Right atrium auricular region (tissue), 2 donors: Measurements from ENCODE around the genes BCAN, NTRK1, PYHIN1 and AIM2.

- PRO-cap, result bidirectional peak, plus-strand start at chr1:156503086, minus-strand start at chr1:156502952; bidirectional peak, plus-strand start at chr1:156503586, minus-strand start at chr1:156503441
- RAMPAGE, long total RNA, 2 experiments, result no peak in any of the 2 experiments
Observed at GRCh38 chr1:156502597-156503867, 2.5 kb upstream of the MEF2D start.

DNA sequence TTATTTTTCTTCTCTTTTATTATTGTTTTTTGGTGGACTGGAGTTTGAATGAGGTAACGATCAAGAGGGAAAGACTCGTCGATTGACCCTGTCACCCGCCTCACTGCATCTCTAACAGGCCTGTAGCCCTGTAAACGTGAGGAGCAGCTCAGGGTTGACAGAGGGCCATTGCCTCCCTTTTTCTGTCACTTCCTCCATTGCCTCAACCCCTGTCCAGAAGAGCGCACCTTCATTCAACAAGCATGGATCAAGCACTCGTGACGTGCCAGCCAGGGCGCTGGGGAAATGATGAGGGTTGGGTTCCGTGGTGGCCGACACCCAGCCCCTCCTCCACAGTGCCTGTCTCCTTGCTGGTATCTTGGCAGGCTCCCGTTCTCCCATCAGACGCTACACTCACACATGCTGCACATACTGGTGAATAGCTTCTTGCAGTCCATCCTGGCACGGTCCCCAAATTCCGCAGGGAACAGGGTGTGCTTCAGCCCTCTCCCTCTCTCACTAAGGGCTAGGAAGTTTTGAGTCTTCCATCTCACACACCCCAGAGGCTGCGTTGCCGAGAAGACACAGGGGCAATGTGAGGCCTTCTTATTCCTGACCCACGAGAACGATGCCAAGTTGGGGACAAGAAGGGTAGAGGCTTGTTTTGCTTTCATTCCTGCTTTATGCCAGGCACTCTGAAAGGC, 10.0 kb upstream of the MEF2D start:
- PRO-cap, result bidirectional peak, plus-strand start at position 534 of the sequence, minus-strand start at position 259 of the sequence
- RAMPAGE, long total RNA, 2 experiments, result no peak in any of the 2 experiments

GRCh38 chr1:156641622-156642257, at the start of gene BCAN:
Gene BCAN (plus strand): TSS chr1:156642117.
- PRO-cap, result no peak
- RAMPAGE, long total RNA, 2 experiments, result no peak in any of the 2 experiments

GRCh38 chr1:156689487-156690128, 12.4 kb upstream of the NES start:
- PRO-cap, result no peak
- RAMPAGE, long total RNA, 2 experiments, result no peak in any of the 2 experiments

GRCh38 chr1:156715300-156716505, 10.3 kb upstream of the CRABP2 start:
- PRO-cap, result no peak
- RAMPAGE, long total RNA, 2 experiments, result no peak in any of the 2 experiments

DNA sequence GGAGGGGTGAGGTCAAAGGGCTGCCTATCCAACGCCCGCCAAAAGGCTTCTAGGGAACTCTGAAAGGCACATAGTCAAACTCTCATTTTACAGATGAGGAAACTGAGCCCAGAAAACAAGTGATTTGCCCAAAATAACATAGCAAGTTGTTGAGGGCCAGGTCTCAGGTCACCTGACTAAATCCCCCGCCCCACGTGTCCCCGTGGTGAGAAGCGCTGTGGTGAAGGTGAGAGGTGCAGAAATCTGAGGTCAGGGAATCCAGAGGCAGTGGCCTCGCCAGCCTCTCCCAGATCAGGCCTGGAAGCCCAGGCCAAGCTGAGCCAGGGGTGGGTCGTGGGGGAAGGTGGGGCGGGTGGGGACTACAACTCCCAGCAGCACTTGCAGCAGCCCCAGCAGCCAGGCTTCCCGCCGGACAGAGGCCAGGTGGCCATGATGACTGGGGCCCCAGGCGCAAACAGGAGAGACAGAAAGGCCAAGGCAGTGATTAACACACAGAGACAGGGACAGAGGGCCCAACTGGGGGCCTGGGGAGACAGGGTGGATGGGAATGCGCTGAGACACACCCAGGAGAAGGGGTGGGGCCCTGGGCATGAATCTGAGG, 5.0 kb downstream of the HDGF start:
- PRO-cap, result bidirectional peak, plus-strand start at position 430 of the sequence, minus-strand start at position 314 of the sequence
- RAMPAGE, long total RNA, 2 experiments, result no peak in any of the 2 experiments

- PRO-cap, result bidirectional peak, plus-strand start at chr1:156748874, minus-strand start at chr1:156748952
- RAMPAGE, long total RNA, 2 experiments, result no peak in any of the 2 experiments
Observed at GRCh38 chr1:156748226-156749010, 3.1 kb downstream of the HDGF start.

GRCh38 chr1:156750711-156750961, 839 bp downstream of the HDGF start:
- PRO-cap, result no peak
- RAMPAGE, long total RNA, 2 experiments, result no peak in any of the 2 experiments

GRCh38 chr1:156752890-156753504, 1.5 kb upstream of the HDGF start:
- PRO-cap, result no peak
- RAMPAGE, long total RNA, 2 experiments, result no peak in any of the 2 experiments

DNA sequence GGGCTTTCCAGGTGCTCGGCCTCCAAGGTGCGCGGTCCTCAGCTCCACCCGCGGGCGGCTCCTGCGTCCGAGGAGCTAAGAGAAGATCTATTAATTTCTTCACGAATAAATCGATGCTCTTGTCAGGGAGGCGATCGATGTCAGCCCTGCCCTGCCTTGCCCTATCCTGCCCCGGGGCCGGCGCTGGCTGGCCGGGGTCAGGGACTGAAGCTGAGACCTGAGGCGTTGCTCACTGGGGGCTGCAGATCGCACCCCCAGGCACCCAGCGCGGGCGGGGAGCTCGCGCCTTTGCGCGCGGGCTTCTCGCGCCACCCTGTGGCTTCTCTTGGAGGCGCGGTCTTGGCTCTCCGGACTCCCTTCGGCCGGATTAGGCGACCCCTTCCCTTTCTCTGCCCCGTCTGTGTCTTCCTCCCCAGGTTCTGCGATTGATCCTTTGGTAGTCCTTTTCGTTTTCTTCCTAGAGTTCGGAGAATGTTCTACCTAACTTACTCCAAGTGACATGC, 660 bp upstream of the NTRK1 start:
- PRO-cap, result no peak
- RAMPAGE, long total RNA, 2 experiments, result no peak in any of the 2 experiments

GRCh38 chr1:156860457-156861742, at the start of gene NTRK1:
Gene NTRK1 (plus strand): TSS chr1:156860865.
- PRO-cap, result no peak
- RAMPAGE, long total RNA, 2 experiments, result no peak in any of the 2 experiments

DNA sequence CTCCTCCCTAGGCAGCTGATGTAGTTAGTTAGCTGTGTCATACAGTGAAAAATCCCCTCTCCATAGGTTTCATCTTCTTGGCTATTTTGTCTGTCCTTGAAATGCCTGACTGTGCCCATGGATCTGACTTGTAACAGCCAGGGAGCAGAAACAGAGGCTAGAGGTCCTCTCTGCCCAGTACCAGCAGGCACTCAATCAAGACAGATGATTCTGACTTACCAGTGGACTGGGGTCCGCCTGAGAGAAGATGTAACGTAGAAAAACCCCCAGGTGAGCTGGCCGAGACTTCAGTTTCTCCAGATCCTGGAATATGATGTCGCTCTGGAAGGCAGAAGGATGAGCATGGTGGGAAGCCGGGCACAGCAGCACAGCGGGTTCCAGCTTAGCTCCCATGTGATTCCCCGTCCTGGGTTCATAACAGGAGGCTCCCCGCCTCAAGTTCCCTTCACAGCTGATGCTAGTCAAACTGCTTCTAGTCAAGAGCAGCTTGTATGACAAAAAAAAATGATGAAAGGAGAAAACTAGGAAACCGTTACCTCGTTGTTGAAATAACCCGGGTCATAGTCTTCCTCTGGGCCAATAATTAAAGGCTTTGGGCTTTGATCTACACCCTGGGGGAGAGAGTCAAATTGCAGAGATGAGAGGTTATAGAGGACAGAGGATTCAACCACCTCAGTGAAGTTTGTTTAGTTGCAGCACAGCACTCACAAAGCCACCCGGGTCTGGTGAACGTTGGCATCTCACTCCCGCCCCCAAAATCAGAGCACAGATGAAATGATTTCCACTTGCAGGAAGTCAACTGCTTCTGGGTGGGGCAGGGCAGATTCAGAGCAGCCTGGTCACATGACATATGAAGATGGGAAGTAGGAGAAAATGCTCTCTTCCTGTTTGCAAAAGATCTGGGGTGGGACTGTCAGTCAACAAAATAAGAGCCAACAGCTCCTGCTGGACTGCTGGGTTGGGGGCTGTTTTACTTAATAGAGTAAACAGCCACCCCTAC, 42.9 kb downstream of the LRRC71 start:
- PRO-cap, result no peak
- RAMPAGE, long total RNA, 2 experiments, result no peak in any of the 2 experiments

DNA sequence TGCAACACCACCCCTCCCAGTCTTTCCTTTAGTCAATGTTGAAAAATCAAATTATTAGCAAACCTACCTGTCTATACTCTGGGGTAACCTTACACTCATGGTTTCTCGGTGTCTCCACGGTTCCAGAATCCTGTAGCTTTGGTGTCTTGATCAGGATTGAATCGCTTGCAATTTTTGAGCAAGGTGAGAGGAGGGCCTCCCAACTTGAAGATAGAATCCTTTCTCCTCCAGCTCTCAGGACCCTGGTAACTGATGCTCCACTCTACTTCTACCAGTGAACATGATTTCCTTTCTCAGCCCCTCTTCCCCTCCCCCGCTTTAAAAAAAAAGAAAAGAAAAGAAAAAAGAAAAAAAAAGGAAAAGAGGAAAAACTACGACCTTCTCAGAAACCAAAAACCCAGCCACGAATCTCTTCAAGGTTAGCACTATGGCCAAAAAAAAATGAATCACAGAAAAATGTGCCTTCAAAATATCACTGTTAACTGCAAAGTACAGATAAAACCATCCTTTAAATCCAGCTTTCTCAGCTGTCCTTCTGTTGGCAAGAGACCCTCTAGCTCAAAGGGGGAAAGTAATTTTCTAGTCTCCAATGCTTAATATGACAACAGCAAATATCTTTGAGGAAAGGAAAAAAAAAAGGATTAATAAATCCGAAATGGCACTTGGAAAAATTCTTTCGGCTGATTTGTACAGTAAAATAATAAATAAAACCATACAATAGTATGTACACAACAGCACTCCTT, 1.1 kb downstream of the ARHGEF11 start:
- PRO-cap, result no peak
- RAMPAGE, long total RNA, 2 experiments, result start-site peak on the minus strand in 1 of 2 experiments, centred at position 401 of the sequence, 50 reads per replicate

DNA sequence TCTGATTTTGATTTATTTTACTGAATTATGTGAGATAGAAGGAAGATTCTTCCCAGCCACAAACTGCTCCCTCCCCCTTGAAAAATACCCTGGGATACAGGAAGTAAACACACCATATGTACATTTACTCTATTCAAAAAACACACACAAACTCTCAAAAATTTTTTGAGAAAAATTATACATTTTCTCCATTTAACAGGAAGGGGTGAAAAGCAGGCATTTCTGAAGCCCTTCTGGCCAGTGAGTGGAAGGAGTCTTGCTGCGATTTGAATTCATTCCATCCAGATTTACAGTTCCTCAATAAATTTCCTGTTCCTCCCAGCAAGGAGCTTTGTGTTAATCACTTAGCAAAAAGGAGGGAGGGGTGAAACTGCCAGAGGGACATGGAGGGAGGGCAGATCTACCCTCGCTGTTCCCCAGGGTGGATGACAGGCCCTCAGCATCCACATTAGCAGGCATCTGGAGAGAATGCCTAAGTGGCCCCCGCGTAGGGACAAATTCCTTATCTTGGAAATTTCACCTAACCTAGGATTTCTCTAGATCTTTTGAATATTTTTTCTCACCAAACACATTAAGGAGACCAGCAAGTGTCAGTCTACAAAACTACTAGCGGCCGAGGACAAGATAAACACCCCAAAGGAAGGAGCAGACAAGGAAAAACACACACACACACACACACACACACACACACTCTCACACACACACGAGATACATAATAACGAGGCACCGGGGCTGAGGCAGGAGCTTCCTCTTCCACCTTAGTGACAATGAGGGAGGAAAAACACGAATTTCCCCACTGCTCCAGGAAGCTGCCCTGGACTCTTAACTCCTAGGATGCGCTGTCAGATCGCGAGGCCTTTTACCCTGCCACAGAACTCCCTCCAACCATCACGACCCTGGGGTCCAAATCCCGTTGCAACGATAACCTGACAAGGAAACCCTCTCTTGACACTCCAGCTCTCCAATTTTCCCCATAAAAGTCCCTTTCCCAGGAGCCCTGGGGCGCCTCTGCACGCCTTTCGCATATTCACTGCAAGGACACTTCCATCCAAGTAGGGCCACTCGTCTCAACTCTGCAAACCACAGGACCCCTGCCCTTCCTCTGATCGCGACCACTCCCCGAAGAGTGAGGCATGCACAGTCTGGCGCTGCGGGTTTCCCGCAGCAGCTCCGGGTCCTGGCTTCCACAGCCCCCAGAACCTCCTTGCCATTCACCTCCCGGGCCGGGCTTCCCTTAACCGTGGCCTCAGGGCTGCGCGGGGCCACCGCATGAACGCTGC, 904 bp downstream of the ETV3 start:
- PRO-cap, result no peak
- RAMPAGE, long total RNA, 2 experiments, result no peak in any of the 2 experiments

- PRO-cap, result no peak
- RAMPAGE, long total RNA, 2 experiments, result no peak in any of the 2 experiments
Observed at GRCh38 chr1:157249156-157249360, 110.9 kb upstream of the ETV3 start.

DNA sequence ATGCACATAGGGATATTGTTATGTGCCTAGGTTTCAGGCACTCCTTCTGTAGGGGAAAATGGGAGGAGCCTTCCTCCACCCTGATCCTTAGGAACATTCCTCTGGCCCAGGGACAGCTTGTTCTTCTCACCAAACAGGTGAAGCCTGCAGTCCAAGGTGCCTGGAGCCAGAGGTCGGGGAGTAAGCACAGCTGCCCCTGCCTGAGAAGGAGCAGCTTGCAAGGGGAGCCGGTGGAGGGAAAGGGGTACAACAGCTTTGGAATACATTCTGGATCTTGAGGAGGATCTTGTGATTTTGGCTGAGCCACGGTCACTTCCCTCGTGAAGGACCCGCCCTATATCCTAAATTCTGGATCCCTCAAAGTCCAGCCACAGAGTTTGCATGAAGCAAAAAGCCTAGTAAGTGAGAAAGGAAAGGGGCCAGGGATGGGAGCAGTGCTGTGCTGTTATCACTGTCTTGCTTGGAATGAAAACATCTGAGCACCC, 29.8 kb downstream of the SMIM42 start:
- PRO-cap, result no peak
- RAMPAGE, long total RNA, 2 experiments, result no peak in any of the 2 experiments

DNA sequence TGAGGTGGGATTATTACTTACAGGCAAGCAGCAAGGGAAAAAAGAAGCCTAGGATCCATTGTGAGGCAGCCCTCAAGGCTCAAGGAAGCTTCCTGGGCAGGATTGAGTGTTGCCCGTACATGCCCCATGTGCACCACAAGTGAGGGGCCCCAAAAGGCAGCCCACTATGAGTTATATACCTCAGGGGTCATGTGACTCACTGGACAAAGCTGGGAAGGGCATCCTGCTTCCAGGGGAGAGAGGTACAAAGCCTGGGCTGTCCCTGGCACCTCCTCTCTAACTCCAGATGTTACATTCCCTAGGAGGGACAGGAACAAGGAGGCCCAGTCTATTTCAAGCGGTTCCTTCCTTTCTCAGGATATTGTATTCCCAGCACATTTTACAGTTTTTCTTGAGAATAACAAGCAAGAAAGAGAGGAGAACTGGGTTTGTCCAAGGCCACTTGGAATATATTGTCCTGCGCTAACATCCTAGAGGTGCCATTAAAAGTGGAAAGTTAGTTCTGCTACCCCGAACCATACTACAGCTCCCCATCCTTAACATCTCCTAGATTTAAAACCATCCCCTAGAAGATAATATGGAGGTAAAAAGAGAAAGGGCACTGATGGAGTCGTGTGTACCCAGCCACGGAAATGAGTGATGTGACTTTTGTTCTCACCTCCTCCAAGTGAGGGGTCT, 18.8 kb upstream of the SMIM42 start:
- PRO-cap, result no peak
- RAMPAGE, long total RNA, 2 experiments, result no peak in any of the 2 experiments

- PRO-cap, result no peak
- RAMPAGE, long total RNA, 2 experiments, result no peak in any of the 2 experiments
Observed at GRCh38 chr1:158182774-158183355, 2.2 kb downstream of the CD1D start.

DNA sequence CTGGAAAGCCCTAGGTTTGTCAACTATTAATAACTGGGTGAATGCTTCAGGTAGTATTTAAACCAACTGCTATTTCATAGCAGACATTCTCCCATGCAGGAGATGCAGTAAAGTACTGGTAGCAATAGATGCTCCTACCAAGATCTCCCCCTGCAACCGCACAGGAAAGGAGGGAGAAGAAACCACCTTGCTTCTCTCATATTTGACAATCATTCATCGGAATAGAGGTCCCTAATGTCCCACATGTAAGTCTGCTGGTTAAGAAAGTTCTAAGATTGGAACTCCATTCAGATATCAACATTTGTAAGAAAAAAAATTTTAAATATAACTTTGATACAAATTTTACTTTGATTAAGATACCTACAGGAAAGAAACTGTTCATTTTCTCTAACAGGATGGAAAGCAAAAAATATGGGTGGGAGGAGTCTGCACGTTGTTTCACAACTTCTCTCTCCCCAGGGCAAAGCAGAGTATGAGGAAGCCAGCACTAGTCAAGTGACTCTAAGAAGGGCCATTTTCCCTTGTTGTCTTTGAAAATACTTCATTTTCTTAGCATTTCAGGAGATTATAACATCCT, at the start of gene PYHIN1:
TSS of gene PYHIN1 (plus strand) at position 468 of the 577 bp plus-strand sequence.
- PRO-cap, result no peak
- RAMPAGE, long total RNA, 2 experiments, result no peak in any of the 2 experiments

GRCh38 chr1:159076713-159077952, at the start of gene AIM2:
Gene AIM2 (minus strand): TSS chr1:159076766.
- PRO-cap, result no peak
- RAMPAGE, long total RNA, 2 experiments, result no peak in any of the 2 experiments